Gastrocnemius medialis (tissue), 3 donors: ENCODE data around the gene SOWAHC.

DNA sequence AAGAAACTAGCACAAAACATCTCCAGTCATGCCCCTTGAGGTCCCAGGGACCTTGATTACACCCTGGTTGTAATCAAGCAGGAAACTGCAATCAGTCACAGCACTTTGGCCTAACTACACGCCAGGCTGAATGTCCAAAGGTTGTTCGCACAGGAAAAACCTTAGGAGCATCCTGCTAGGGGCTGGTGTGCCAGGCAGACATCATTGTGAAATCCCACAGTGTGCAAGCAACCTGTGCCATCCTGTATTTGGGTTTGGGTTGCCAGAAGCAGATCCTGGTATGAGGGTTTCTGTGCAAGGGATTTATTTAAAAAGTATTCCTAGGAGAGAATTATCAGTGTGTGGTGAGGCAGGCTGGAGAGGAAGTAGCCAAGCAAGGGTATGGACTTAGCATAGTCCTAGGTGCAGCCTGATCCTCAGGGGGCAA is 17.8 kb upstream of the SULT1C2 start:
- PRO-cap = no peak
- RAMPAGE, long total RNA, 3 experiments = no peak in any of the 3 experiments

GRCh38 chr2:108271940-108272380 is 16.7 kb upstream of the SULT1C2 start:
- PRO-cap = no peak
- RAMPAGE, long total RNA, 3 experiments = no peak in any of the 3 experiments

- PRO-cap = no peak
- RAMPAGE, long total RNA, 3 experiments = no peak in any of the 3 experiments
Observed at GRCh38 chr2:108377048-108377430, 715 bp upstream of the SULT1C4 start.

DNA sequence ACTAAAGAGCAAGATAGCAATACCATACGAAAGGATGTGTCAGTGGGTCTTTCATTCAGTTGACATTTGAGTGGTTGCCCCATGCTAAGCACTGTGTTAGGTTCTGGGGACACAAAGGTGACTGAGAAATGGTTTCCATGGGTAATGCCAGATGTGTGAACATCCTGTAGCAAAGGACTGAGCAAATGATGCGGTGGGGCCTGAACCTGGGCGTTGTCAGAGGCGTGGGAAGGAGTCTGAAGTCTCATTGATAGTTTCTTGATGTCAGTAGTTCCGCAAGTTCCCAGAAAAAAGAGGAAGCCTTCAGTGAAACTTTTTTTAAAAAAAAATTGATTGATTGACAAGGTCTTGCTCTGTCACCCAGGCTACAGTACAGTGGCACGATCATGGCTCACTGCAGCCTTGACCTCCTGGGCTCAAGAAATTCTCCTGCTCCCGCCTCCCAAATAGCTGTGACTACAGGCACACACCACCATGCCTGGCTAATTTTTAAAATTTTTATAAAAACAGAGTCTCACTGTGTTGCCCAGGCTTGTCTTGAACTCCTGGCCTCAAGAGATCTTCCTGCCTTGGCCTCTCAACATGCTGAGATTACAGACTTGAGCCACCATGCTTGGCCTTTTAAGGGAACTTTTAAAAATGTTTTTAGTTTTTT is 57.0 kb downstream of the LIMS1 start:
- PRO-cap = no peak
- RAMPAGE, long total RNA, 3 experiments = no peak in any of the 3 experiments

- PRO-cap = no peak
- RAMPAGE, long total RNA, 3 experiments = no peak in any of the 3 experiments
Observed at GRCh38 chr2:108593617-108594744, 59.7 kb downstream of the LIMS1 start.

DNA sequence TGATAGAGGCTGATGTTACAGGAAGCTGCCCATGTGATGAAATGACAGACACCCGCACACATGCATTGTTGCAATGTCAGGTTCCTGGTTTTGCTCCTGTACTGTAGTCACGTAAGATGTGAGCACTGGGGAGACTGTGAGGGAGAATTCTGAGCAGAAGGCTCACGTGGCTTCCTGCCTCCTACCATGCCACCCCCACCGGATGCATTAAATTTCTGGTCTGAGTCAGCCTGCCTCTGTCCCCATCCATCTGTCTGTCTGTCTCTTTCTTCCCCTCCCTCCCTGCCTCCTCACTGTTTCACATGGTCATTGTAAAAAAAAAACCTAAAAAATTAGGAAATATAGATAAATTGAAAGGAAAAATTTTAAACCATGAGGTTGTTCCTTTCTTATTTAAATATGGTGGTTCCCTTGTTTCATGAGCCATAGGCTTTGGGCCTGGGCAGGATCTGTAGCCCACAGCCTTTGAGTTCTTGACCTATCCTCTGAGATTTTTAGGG is 66.6 kb upstream of the RANBP2 start:
- PRO-cap = unidirectional peak, plus-strand start at position 239 of the sequence
- RAMPAGE, long total RNA, 3 experiments = no peak in any of the 3 experiments

GRCh38 chr2:108684356-108685461 is 34.6 kb upstream of the RANBP2 start:
- PRO-cap = no peak
- RAMPAGE, long total RNA, 3 experiments = no peak in any of the 3 experiments

DNA sequence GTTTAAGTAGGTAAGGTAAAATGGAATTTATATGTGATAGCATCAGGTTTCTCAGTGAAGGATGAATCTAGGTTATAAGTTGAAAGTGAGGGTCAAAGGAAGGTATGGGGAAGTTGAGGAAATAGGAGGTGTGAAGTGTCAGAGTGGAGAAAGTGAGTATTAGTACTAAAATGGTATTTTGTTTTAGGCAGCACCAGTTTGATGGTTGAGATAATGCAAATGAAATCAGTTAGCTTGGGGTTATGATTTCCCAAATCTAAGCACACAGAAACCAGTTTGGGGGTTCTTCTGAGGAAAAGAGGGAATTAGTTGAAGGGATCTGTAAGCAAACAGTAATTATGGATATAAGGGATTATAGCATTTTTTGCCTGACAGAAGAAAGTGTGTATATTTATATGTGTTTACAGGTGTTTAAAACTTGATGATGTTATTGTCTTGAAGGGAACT is 14.9 kb downstream of the RANBP2 start:
- PRO-cap = no peak
- RAMPAGE, long total RNA, 3 experiments = no peak in any of the 3 experiments

DNA sequence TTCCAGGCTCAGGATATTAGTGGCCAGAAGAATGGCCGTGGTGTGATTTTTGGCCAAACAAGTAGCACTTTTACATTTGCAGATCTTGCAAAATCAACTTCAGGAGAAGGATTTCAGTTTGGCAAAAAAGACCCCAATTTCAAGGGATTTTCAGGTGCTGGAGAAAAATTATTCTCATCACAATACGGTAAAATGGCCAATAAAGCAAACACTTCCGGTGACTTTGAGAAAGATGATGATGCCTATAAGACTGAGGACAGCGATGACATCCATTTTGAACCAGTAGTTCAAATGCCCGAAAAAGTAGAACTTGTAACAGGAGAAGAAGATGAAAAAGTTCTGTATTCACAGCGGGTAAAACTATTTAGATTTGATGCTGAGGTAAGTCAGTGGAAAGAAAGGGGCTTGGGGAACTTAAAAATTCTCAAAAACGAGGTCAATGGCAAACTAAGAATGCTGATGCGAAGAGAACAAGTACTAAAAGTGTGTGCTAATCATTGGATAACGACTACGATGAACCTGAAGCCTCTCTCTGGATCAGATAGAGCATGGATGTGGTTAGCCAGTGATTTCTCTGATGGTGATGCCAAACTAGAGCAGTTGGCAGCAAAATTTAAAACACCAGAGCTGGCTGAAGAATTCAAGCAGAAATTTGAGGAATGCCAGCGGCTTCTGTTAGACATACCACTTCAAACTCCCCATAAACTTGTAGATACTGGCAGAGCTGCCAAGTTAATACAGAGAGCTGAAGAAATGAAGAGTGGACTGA is 20.1 kb upstream of the CCDC138 start:
- PRO-cap = no peak
- RAMPAGE, long total RNA, 3 experiments = no peak in any of the 3 experiments

DNA sequence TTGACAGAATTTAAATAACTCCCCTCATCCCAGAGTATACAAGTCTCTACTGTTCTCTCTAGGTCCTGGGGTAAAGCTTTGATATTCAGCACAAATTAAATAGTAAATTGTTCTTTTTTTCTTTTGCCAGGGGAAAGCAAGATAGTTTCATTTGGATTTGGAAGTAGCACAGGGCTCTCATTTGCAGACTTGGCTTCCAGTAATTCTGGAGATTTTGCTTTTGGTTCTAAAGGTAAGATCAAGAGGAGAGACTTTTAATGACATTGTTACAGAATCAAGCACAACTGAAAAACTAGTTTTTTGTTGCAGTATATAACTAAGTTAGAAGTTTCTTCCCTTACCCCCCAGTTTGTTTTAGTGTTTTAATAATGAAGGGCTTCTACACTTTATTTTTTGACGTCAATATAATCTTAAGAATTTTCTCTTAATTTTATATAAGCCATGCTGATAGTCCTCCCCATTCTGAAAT is 9.5 kb upstream of the CCDC138 start:
- PRO-cap = no peak
- RAMPAGE, long total RNA, 3 experiments = no peak in any of the 3 experiments

- PRO-cap = no peak
- RAMPAGE, long total RNA, 3 experiments = no peak in any of the 3 experiments
Observed at GRCh38 chr2:109067186-109068207, 61.5 kb upstream of the SH3RF3 start.

DNA sequence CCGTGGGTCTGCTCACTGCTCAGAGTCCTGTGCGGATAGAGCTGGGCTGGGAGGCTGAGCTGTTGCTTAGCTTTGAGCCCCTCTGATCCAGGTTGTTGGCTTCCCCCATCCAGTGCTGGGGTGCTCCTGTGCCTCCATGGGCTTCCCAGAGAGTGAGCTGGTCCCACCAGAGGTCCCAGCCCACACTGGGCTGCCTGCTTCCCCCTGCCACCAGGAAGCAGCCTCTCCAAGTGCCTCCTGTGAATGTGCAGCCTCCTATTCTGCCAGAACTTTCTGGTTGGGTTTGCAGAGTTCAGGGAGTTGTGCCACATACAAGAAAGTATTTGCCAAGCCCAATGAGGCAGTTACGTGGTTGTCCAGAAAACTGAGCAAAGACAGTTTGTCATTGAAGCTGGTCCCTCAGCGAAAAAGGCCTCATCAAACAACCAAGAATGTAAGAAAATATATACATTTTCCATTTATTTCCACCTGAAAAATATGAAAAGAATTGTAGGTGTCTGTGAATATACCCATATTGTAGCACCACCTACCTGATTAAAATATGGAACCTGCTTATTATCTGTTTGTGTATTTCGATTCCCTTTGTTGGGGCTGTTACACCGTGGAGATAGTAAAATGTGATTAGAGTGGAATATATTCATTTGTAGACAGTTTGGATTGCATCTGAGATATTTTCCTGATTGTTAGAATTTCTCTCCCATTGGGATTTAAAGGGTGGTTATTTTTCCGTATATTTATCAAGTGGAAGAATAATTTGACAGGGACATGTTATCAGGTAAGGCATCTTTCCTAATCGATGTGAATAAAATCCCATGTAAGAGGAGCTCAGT is 55.7 kb downstream of the SH3RF3 start:
- PRO-cap = no peak
- RAMPAGE, long total RNA, 3 experiments = no peak in any of the 3 experiments

DNA sequence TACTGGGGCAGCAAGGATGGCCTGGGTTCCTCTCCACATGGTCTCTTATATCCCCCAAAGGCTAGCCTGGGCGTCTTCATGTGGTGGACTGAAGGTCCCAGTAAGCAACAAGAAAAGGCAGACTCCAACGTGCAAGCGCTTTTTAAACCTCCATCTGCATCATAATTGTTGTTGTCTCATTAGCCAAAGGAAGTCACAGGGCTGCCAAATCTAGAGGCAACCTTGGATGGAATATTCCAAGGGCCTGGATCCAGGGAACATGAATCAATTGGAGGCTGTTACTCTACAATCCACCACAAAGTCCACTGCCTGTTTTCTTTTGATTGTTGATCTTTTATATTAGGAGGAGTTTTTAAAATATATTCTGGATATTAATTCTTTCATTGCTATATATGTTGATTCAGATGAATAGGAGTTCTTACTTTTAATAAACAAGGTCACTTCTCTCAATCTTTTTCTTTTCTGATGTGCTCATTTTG is 118.8 kb downstream of the SH3RF3 start:
- PRO-cap = no peak
- RAMPAGE, long total RNA, 3 experiments = no peak in any of the 3 experiments

GRCh38 chr2:109332218-109333040 is 203.4 kb downstream of the SH3RF3 start:
- PRO-cap = bidirectional peak, plus-strand start at chr2:109332753, minus-strand start at chr2:109332590
- RAMPAGE, long total RNA, 3 experiments = no peak in any of the 3 experiments

- PRO-cap = no peak
- RAMPAGE, long total RNA, 3 experiments = no peak in any of the 3 experiments
Observed at GRCh38 chr2:109503743-109504423, 109.9 kb downstream of the SEPTIN10 start.

DNA sequence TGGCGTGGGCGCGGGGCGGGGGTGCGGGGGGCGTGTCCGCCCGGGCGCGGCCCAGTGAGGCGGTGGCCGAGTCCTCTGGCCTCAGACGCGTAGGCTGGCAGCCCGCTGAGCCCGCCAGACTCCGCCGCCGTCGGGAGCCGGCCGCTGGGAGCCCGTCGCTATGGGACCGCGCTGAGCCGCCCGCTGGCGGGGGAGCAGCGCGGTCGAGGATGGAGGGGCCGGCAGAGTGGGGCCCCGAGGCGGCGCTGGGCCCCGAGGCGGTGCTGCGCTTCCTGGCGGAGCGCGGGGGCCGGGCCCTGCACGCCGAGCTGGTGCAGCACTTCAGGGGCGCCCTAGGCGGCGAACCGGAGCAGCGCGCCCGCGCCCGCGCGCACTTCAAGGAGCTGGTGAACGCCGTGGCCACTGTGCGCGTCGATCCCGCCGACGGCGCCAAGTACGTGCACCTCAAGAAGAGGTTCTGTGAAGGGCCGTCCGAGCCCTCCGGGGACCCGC is at the start of gene SOWAHC:
Gene SOWAHC (plus strand): TSS at position 84 of the 492 bp plus-strand sequence.
- PRO-cap = bidirectional peak, plus-strand start at position 84 of the sequence, minus-strand start outside the sequence
- RAMPAGE, long total RNA, 3 experiments = no peak in any of the 3 experiments

DNA sequence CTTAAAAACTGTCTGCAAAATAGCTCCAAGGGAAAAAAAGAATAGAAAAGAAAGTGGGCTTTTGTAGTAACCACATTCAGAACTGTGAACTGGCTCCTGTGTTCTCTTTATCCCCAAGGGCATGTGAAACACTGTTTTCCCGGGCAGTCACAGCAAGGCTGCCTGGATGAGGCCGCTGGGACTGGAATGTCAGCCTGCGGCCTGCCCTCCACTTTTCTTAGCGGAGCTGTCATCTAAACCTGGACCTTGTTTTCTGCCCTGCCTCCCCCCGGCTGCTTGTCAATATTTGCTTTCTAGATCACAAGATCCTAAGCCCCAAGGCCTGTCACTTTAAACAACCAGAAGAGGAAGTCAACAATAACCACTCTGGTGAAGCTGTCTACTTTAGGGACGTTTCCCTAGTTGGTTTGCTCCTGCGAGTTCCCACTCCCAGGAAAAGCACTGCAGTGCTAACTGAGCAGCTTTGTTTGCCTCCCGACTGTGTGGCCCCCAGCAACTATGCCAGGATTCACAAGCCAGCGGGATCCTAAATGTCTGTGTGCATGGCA is 30.5 kb downstream of the SOWAHC start:
- PRO-cap = no peak
- RAMPAGE, long total RNA, 3 experiments = no peak in any of the 3 experiments

DNA sequence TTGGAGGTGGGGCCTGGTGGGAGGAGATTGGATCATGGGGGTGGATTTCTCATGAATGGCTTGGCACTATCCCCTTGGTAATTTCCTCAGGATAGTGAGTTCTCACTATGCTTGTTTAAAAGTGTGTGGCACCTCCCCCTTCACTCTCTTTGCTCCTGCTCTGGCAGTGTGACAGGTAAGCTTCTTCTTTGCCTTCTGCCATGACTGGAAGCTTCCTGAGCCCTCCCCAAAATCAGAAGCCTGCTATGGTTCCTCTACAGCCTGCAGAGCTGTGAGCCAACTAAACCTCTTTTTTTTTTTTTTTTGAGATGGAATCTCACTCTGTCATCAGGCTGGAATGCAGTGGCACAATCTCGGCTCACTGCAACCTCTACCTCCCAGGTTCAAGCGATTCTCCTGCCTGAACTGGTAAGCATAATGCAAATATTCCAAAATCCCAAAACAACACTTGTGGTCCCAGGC is 80.0 kb downstream of the SOWAHC start:
- PRO-cap = no peak
- RAMPAGE, long total RNA, 3 experiments = no peak in any of the 3 experiments

DNA sequence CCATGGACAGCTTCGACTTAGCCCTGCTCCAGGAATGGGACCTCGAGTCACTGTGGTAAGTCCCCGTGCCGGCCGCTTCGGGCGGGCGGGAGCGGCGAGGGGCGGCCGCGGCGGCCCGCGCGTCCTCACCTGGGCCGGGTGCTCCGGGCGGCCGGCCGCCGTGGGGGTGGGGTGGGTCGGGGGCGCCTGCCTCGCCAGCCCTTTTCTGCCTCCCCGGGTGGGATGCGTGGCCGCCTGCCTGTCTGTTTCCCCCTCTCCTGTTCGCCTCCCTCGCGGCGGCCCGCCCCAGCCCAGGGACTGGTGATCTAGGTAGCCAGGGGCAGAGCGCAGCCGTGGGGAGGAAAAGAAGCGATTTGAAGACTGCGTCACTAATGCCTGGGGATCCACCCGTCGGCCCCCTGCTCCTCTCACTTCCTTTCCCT is 33.4 kb upstream of the RGPD5 start:
- PRO-cap = no peak
- RAMPAGE, long total RNA, 3 experiments = no peak in any of the 3 experiments

DNA sequence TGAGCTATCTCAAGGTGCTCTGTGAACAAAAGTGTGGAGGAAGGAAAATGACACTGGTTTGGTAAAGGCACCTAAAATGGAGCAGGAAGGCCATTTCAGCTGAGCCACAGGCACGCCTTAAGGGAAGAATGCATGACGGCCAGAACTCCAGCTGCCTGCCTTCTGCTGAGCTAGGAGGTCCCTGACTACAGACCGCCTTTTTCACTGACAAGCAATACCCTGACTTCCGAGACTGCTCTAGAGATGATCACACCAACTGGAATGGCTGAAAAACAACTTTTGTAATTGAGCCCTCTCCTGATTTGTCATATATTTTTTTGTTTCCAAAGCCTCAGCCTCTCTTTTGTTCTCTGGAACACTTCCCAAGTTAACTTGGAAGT is 61.0 kb downstream of the MALL start:
- PRO-cap = no peak
- RAMPAGE, long total RNA, 3 experiments = no peak in any of the 3 experiments